Thoracic aorta endothelial cell (primary cell): Measurements from ENCODE around the genes C9orf50 and C9orf78.

- CAGE, long polyA plus RNA = no peak
Measured at GRCh38 chr9:129494209-129494862, 126.6 kb downstream of the C9orf50 start.

- CAGE, long polyA plus RNA = no peak
Measured at GRCh38 chr9:129561560-129562075, 59.3 kb downstream of the C9orf50 start.

- CAGE, long polyA plus RNA = no peak
Measured at GRCh38 chr9:129580123-129580706, 40.7 kb downstream of the C9orf50 start.

- CAGE, long polyA plus RNA = no peak
Measured at GRCh38 chr9:129608538-129609598, 12.0 kb downstream of the C9orf50 start.

DNA sequence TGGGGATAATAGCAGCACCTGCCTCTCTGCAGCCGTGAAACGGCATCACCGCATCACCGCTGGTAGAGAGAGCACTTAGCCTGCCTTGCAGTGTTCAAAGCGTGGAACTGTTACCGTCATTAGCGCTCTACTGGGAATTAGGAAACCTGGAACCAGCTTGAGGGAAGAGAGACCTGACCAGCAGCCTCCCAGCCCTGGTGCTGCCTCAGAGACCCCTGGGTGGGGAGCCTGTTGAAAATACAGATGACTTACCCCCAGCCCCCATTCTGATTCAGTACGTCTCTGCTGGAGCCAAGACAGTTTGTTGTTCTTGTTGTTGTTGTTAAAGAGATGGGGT is at the start of gene C9orf50:
Gene C9orf50 (minus strand): TSS at position 68 of the 337 bp plus-strand sequence.
- CAGE, long polyA plus RNA = no peak

DNA sequence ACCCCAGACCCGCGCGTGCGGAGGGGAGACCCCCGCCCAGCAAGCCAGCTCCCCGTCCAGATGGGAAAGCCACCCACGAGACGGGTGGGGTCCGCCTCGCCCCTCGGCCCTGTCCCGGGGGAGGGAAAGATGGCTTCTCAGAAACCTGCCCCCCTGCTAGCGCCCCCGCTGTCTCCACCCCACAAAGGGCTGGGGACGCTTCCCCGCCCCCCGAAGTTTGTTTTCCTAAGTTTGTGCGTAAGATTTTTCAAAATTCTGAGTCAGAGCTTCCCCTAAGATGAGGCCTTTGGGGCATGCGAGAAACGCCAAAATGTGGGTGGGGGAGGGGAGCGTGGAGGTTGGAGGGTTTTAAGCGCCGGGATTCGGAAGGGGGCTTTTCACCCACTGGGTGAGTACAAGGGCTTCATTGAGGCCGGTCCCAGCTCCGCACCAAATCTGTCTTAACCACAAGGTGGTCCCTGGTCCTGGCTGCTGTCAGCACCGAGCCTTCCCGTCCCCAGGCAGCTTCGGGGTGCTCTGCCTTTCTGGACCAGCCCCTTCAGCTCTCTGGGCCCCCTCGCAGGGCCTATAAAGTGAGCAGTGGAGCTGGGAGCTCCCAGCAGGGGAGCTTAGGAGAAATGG is 32.3 kb downstream of the PRRX2 start:
- CAGE, long polyA plus RNA = no peak

DNA sequence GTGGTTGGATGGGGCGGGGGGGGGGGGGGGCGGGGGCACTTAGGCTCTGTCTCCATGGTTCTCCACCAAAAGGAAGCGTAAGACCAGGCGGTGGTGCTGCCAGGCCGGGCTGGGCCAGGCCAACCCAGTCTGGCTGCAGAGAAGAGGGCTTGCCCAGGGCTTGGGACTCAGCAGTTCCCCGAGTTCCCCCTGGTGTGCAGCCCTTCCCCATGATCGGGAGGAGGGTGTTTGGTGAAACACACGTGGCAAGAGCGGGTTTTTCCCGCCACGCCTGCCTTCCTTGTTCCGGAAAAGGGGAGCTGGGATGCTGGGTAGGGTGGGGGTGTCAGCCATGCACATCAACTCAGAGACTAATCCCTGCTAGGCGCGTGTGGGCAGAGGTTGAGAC is 32.8 kb downstream of the PRRX2 start:
- CAGE, long polyA plus RNA = no peak

- CAGE, long polyA plus RNA = no peak
Measured at GRCh38 chr9:129709458-129710065, 43.3 kb downstream of the PTGES start.

GRCh38 chr9:129751788-129752559 is 868 bp downstream of the PTGES start:
- CAGE, long polyA plus RNA = no peak

GRCh38 chr9:129806988-129807573 is 4.1 kb downstream of the TOR1B start:
- CAGE, long polyA plus RNA = no peak

DNA sequence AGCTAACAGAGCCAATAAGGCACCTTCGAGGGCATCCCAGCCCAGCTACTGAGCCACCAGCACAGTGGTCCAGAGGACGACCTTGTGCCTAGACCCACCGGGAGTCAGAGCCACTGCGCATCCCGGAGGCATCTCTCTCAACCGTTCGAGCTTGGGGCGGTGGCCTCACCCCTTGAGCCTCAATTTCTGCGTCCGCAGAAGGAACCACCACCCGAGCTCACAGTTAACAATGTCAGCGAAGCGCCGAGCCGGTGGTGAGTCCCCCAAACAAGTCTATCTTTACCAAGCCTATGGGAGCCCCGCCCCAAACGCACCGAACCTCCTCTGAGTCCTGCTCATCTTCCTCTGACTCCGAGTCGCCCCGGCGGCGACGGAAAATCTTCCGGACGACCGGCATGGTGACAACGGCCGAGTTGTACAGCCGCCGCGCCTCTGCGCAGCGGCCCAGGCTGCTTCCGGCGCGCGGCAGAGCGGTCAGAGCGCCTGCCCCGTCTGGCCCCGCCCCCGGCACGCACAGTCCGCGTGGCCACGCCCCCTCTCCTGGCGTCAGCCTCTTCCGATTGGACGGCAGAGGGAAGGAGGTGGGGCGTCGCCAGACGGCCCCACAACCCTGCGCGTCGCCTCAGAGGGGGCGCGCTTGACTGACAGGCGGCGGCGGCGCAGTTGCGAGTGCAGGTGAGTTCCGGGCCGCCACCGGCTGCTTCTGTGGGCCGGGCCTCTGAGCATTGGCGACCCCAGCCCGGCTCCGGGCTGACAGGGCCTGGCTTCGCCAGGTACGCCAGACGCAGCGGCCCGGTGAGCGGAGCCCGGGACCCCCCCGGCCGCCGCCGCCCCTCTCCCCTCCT is at the start of gene C9orf78:
Gene C9orf78 (minus strand): TSS at position 451 of the 845 bp plus-strand sequence.
- CAGE, long polyA plus RNA = no peak

GRCh38 chr9:129835670-129836222 is 488 bp downstream of the USP20 start:
- CAGE, long polyA plus RNA = no peak

GRCh38 chr9:129994825-129995465 is 48.0 kb downstream of the FNBP1 start:
- CAGE, long polyA plus RNA = no peak

DNA sequence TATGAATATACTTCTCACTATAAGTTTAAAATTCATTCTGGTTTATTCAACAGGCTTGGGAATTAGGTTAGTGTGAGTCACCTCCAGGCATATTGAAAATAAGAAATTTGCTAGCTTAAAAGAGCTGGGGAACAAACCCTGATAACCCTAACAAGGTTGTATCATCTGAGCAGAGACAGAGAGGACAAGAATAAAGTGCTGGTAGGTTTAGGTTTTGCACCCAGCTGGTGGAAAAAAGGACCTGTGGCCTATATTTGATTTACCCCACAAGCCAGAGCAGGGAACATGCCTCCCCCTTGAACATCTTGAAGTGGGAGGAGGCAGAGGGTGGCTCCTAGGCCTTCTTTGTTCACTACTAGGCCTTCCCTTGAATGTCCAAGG is 12.3 kb downstream of the FNBP1 start:
- CAGE, long polyA plus RNA = no peak

- CAGE, long polyA plus RNA = no peak
Measured at GRCh38 chr9:130077187-130077625, 23.5 kb downstream of the GPR107 start.

GRCh38 chr9:130118766-130119549 is 53.2 kb upstream of the NCS1 start:
- CAGE, long polyA plus RNA = no peak

- CAGE, long polyA plus RNA = no peak
Measured at GRCh38 chr9:130133167-130133584, 39.0 kb upstream of the NCS1 start.

DNA sequence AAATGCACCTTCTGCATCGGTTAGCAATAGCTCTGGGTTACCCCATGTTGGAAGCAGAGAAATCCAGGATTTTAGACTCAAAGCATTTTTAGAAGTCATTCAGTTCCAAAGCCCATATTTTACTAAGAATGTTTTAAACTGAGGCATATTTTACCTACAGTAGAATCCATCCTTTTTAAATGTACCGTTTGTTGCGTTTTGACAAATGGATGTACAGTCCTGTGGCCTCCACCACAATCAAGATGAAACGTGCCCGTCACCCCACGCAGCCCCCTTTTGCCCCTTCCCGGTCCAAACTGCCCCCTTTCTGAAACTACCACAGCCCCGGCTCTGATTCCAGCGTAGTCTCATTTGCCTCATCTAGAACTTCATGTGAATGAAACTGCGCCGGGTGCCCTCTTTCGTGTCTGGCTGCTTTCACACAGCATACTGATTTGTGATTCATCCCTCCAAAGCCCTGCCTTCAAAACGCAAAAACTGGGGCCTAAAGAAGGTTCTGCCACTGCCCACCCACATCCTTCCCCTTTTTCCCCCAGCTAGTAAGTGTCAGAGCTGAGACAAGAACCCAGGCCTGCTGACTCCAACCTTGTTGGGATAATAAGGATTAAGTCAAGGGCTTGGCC is 31.6 kb upstream of the NCS1 start:
- CAGE, long polyA plus RNA = no peak

- CAGE, long polyA plus RNA = no peak
Measured at GRCh38 chr9:130232916-130233666, 32.5 kb upstream of the HMCN2 start.

- CAGE, long polyA plus RNA = no peak
Measured at GRCh38 chr9:130290097-130290746, 24.7 kb downstream of the HMCN2 start.